Right lobe of liver (tissue), 4 donors: ENCODE data around the gene RBM44.

DNA sequence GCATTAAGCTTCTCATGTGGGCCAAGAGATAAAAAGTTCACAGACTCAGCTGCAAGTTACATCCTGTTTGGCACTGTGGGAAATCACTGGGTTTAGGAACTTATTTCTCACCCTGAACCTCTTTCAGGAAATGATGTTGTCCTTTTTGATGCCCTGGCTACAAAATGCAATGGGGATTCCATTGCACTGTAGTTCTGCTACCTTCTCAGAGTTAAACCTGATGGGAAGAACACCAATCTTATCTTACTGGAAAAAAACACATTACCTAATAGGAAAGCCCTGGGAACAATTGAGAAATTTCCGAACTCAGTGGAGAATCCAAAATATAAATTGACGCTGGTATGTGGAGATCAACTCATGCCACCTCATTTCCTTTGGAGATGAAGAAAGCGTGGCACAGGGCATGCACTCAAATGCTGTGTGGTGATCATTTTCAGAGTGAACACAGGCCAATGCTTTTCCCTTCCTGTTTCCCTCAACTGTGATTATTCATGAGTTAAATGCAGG is 252.0 kb upstream of the COPS8 start:
- PRO-cap, 4 experiments, result peak in 1 of 4 experiments; most common plus-strand start position 430 of the sequence (in 1); most common minus-strand start position 219 of the sequence (in 1)
- RAMPAGE, long total RNA, 2 experiments, result start-site peak on the plus strand in 1 of 2 experiments, centred at position 395 of the sequence, 7 reads per replicate

DNA sequence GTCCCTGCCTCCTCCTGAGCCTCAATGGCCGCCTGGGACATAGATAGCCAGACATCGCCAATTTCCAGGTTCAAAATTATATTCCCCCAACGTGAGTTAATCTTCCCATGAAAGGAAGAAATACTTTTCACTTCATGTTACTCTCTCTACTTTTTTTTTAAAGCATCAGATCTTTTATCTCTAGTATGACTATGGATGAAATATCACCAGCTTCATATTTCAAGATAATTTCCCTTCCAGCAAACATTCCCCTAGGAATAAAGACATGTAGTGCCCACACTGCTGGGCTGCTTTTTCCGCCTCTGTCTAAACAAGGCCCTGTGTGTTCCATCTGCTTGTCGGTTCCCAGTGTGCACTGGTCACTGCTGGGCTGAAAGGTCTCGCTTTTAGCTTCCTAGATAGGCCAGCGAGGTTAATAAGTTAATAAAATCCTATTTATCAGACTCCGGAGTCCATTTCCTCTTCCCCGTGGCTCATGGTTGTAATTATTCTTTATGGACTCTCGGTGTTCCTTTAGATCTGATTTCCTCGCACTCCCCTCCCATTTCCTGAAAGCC is 196.7 kb upstream of the COPS8 start:
- PRO-cap, 4 experiments, result no peak in any of the 4 experiments
- RAMPAGE, long total RNA, 2 experiments, result no peak in any of the 2 experiments

DNA sequence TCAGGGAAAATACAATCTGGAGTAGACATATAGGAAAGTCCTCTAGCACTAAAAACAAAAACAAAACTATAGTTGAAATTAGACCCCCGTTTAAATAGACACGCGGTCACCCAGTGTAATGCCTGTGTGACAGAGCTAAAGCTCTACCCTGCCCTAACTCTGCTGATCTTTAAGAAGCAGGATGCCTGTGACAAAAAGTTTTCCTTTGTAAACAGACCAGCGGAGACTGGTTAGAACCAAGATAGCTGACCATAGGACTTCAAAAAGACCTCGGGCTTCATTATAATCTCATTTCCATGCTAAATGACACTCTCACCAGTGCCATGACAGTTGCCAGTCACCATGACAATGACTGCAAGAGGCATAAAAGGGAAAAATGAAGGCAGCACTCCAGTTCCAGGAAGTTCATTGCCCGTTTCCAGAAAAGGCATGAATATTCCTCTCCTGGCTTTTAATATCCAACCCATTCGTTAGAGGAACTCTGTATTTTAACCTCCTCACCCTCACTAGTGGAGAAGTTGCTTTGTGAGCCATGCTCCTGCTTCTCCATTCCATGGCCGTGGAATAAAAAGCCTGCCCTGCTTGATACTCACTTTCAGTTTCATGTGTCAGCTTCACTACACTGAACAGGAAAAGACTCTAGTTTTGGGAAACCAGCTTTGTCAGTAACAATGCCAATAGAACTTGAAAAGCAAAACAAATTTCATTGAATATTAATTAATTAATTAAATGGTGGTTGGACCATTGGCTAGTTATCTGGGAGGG is 157.1 kb upstream of the COPS8 start:
- PRO-cap, 4 experiments, result peak in 1 of 4 experiments; most common minus-strand start position 561 of the sequence (in 1)
- RAMPAGE, long total RNA, 2 experiments, result no peak in any of the 2 experiments

DNA sequence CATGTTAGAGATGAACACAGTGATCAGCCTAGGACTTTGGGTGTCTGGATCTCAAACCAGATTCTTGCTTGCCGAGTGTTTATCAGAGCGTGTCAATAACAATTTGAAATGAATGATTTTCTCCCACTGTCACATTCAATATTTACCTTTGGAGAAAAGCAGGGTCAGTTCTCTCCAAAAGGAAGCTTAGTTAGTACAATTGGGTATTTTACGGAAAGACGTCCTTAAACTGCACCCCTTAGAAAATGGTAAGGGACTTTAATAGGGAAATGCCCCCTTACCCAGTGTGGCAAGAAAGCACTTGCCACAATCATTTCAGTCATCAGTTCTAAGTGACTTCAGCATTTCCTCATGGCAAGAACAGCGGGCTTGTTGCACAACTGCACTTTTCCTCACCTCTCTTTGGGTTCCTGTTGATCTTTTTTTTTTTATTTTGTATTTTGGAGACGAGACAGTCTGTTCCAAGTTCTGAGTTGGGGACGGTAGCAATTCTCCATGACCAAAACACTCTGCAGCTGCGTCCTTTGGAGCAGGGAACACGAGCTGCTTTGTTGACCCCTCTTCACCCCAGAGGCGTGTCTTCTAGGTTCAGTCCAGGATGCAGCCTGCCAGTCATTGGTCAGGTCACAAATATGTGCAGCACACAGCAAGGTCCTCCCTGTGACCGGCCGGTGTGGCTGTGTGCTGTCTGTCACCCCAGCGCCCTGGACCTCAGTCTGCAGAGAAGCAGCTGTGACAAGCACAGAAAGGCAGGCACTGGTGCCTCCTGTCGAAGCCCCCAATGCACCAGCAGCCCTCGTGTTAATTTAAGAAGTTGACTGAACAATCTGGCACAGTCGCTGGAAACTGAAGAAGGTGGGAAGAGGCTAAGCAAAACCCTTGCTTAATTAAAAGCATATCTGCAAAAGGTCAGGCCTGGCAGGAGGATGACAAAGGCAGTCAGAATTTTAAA is 97.0 kb upstream of the COPS8 start:
- PRO-cap, 4 experiments, result peak in 4 of 4 experiments; most common plus-strand start position 714 of the sequence (in 2); most common minus-strand start position 511 of the sequence (in 4)
- RAMPAGE, long total RNA, 2 experiments, result start-site peak on the plus strand in 2 of 2 experiments, centred at positions 659 to 660 of the sequence, 74 to 94 reads per replicate

DNA sequence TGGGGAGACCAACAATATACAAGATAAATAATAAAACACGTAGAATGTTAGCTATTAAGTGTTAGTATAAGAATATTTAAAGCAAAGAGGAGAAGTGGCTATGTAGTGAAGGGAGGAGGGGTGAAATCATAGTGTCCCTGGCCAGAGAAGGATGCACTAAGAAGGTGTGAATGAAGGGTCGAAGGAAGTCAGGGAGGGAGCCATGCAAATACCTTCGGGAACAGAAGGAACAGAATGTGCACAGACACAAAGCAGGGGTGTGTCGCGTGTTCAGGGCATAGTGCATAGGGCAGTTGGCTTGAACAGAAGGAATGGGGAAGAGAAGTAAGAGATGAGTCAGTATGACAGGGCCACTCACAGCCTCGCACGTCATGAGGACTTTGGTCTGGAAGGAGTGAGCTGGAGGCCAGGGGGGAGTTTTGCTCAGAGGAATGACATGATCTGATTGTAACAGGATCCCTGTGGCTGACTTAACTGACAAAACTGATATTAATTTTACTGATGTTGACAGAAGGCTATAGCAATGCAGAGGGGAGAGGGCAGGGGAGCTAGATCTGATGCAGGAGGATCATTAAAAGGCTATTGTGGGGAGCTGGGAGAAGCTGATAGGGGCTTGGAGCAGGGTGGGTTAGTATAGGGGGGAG is 60.6 kb upstream of the COPS8 start:
- PRO-cap, 4 experiments, result peak in 3 of 4 experiments; most common plus-strand start position 426 of the sequence (in 2); most common minus-strand start position 274 of the sequence (in 1)
- RAMPAGE, long total RNA, 2 experiments, result no peak in any of the 2 experiments

GRCh38 chr2:237086084-237086623 is 465 bp downstream of the COPS8 start:
- PRO-cap, 4 experiments, result no peak in any of the 4 experiments
- RAMPAGE, long total RNA, 2 experiments, result no peak in any of the 2 experiments

DNA sequence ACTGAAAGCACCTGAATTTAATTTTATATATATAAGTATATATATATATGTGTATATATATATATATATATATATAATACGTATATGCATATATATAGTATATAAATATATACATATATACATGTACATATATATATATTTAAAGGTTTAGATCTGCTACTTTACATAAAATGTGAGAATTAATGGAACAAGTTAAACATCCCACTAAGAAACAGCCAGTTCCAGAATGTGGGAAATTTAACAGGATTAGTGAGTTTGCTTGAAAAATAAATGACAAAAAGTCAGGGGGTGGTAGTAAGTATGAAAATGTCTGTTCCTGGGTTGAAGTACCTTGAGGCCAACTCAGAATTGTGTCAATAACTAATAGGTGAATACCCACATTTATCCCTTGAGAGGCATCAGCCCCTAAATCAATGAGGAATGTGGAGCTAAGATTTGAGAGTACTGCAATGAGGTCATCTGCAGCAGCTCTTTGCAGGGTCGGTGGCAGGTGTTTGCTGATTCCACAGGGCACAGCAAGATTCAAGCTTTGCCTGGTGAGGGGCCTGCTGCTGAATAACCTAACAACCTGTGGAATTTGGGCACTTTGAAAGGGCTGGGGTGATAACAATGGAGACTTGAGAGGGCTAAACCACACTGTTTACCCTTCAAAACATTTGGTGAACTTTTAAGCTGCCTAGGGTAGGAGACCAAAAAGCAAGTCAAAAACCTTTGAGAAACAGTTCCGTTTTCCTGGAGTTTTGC is 15.2 kb downstream of the COPS8 start:
- PRO-cap, 4 experiments, result no peak in any of the 4 experiments
- RAMPAGE, long total RNA, 2 experiments, result no peak in any of the 2 experiments

- PRO-cap, 4 experiments, result no peak in any of the 4 experiments
- RAMPAGE, long total RNA, 2 experiments, result no peak in any of the 2 experiments
These were observed 36.6 kb downstream of the COPS8 start for GRCh38 chr2:237122331-237122693.

GRCh38 chr2:237126465-237127386 is 41.0 kb downstream of the COPS8 start:
- PRO-cap, 4 experiments, result no peak in any of the 4 experiments
- RAMPAGE, long total RNA, 2 experiments, result no peak in any of the 2 experiments

GRCh38 chr2:237128105-237128699 is 42.5 kb downstream of the COPS8 start:
- PRO-cap, 4 experiments, result no peak in any of the 4 experiments
- RAMPAGE, long total RNA, 2 experiments, result no peak in any of the 2 experiments

DNA sequence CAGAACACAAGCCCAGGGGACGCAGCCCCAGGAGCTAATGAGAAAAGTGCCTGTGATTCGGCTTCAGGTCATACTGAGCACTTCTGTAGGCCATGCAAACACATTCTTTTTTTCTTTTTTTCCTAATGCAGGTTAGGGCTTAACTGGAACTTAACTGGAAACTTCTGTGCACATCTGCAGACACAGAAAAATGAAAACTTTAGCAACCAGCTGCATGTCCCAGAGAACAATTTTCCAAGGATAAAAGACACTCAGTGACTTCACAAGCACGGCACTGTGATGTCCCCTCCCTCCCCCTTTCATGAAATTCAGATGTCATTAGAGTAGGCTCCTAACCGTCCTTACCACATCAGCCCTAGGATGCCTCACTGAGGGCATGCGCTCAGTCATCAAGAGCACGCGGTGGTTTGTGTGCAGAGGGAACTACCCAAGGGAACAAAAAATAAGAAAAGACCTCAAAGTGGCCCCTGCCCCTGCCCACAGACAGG is 70.2 kb downstream of the COPS8 start:
- PRO-cap, 4 experiments, result no peak in any of the 4 experiments
- RAMPAGE, long total RNA, 2 experiments, result no peak in any of the 2 experiments

DNA sequence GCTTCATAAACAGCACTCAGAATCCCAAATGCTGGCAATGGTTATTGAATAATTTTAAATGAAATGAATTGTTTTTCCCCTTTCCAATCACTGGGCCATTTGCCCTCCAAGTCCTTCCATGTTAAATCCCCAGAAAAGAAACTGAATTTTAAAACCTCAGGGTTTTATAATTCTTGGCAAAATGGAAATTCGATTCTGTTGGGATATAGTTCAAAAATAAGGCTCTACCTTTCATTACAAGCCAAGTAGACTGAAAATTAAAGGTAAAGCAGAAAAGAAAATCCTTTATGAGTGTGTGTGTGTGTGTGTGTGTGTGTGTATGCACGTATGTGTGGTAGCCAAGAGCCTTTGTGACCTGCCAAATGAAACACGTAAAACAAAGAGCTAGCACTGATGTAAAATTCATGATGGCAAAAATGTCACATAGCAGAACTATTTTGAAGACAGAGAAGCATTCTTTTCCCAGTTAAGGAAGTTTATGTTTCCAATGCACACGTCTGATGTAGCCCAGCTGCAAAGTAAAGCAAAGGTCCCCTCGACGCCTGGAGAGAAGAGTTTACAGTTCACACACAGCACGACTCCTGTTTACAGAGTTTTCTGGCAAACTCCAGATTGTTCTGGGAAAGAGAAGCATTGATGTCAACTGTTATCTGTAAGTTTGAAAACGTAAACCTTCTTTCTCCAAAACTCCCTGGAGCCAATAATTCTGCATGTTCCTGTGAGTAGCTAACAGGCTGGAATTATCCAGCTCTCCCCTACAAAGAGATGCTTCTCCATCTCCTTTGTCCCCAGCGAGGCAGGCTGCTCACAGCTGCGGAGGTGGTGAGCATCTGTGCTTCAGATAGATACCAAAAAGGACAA is 87.8 kb downstream of the COL6A3 start:
- PRO-cap, 4 experiments, result no peak in any of the 4 experiments
- RAMPAGE, long total RNA, 2 experiments, result no peak in any of the 2 experiments

GRCh38 chr2:237354647-237355058 is 59.3 kb downstream of the COL6A3 start:
- PRO-cap, 4 experiments, result no peak in any of the 4 experiments
- RAMPAGE, long total RNA, 2 experiments, result no peak in any of the 2 experiments

- PRO-cap, 4 experiments, result no peak in any of the 4 experiments
- RAMPAGE, long total RNA, 2 experiments, result no peak in any of the 2 experiments
These were observed 7.7 kb upstream of the COL6A3 start for GRCh38 chr2:237421443-237422191.

DNA sequence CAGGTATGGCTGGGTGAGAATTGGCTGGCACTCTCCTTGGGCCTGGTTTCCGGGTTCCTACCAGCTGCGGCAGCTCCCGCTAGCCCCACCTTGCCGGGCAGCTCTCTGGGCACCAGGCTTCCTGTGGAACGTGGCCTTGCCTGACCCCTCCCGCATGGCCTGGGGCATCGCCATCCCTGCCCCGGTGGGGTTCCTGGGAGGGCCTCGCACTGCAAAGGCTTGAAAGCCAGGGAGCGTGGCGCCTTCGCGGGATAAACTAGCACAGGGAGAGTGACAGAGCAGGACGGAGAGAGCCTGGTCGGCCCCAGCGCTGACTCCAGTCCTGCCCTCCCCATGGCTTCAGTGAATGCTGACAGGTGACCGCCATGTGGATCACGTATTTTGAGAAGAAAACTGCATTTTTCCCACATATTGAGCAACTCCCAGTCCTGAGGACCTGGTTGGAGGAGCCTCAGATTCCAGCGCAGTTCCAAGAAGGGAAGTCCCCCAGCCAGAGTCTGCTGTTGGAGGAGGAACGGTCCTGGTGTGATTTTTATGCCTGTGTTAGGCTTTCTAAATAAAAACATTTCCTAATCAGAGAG is 32.2 kb upstream of the COL6A3 start:
- PRO-cap, 4 experiments, result no peak in any of the 4 experiments
- RAMPAGE, long total RNA, 2 experiments, result no peak in any of the 2 experiments

GRCh38 chr2:237509389-237510356 is 22.6 kb downstream of the MLPH start:
- PRO-cap, 4 experiments, result peak in 4 of 4 experiments; most common plus-strand start chr2:237510089 (in 3); most common minus-strand start chr2:237509620 (in 1)
- RAMPAGE, long total RNA, 2 experiments, result no peak in any of the 2 experiments

GRCh38 chr2:237698129-237698494 is 70.7 kb downstream of the LRRFIP1 start:
- PRO-cap, 4 experiments, result peak in 2 of 4 experiments; most common plus-strand start chr2:237698345 (in 2); most common minus-strand start chr2:237698217 (in 1)
- RAMPAGE, long total RNA, 2 experiments, result no peak in any of the 2 experiments

GRCh38 chr2:237700463-237701707 is 73.5 kb downstream of the LRRFIP1 start:
- PRO-cap, 4 experiments, result peak in 3 of 4 experiments; most common plus-strand start chr2:237700638 (in 2); most common minus-strand start chr2:237700763 (in 1)
- RAMPAGE, long total RNA, 2 experiments, result no peak in any of the 2 experiments

GRCh38 chr2:237728177-237728990 is 70.2 kb upstream of the RBM44 start:
- PRO-cap, 4 experiments, result no peak in any of the 4 experiments
- RAMPAGE, long total RNA, 2 experiments, result no peak in any of the 2 experiments

- PRO-cap, 4 experiments, result no peak in any of the 4 experiments
- RAMPAGE, long total RNA, 2 experiments, result no peak in any of the 2 experiments
These were observed at the start of gene RBM44 for GRCh38 chr2:237798450-237798878. TSS of gene RBM44 (plus strand) at chr2:237798779.